Daoy (cell line): Measurements from ENCODE around the gene PIGK.

GRCh38 chr1:76353437-76353742, 278.8 kb downstream of the ST6GALNAC3 start:
- RAMPAGE, long total RNA = no peak

DNA sequence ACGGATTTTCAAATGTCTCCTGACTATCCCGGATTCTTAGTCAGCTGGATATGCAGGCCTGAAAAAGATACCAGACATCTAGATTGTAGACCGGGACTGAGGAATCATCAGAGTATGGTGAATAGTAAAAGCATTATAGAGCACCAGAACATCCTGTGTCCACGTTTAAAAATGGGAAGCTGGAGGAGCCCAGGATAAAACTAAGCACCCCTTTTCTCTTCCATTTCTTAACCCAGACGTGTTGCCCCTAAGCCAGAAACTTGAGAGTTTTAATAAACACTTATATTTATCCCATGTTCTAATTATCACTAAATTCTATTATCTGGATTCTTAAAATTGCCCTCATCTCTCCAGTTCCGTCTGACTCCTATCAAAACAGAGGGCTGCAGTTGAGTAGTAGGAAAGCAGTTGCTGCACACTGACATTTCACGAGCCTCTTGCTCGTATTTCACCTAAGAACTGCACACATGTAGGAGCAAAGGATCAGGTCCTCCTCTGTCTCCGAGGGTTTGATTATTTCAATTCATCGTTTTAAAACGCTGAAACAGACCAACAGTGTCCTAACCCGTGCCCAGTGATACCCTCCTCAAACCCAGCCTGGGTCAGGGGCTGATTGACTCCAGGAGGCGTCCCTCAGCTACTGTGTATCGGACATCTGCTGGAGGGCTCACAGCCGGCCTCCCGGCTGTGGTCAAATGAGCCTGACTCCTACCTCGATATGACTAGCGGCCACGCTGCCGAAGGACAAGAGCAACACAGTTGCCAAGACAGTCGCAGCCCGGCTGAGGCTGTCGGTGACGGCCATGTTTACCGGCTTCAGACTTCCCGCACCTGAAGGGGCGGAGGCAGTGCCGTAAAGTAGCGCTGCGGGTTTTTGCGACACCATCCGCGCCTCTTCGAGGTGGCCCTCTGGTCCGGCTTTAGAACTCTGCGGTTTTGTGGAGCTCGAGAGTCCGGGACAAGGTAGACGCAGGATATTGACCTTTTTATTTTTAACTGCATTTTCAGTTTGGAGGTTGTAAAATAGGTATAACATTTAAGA, at the start of gene PIGK:
PIGK (minus strand) TSS at position 833 of the 1,042 bp plus-strand sequence.
- RAMPAGE, long total RNA = start-site peak on the minus strand centred at position 823 of the sequence, 23 bp wide, 757 and 195 reads in 2 replicates

- RAMPAGE, long total RNA = no peak
Measured at GRCh38 chr1:77282289-77283229, 740 bp downstream of the AK5 start.

- RAMPAGE, long total RNA = no peak
Measured at GRCh38 chr1:77354128-77354657, 72.4 kb downstream of the AK5 start.

GRCh38 chr1:77531749-77532340, 150.6 kb downstream of the ZZZ3 start:
- RAMPAGE, long total RNA = no peak

DNA sequence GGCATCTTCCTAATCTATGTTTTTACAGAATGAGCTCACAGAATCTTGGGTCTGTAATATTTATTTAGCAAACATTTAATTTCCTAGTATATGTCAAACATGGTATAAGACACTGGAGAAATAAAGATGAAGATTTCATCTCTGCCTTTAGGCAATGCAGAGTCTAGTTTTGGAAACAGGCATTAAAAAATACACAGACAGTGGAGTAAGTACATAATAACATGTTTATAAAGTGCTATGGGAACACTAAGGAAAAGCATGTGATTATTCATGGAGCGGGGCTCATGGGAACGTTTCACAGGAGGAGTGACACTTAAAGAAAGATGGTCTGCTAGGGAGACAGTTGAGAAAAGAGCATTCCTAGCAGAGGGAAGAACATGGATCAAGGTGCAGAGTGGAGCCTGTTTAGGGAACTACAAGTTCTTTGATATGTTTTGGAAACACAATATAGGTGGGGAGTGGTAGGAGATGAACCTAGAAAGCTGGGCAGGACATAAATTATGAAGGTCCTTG, 52.9 kb downstream of the MIGA1 start:
- RAMPAGE, long total RNA = no peak

- RAMPAGE, long total RNA = no peak
Measured at GRCh38 chr1:77889650-77890246, 1.3 kb downstream of the NEXN start.

- RAMPAGE, long total RNA = no peak
Measured at GRCh38 chr1:77929131-77929543, 40.7 kb downstream of the NEXN start.

DNA sequence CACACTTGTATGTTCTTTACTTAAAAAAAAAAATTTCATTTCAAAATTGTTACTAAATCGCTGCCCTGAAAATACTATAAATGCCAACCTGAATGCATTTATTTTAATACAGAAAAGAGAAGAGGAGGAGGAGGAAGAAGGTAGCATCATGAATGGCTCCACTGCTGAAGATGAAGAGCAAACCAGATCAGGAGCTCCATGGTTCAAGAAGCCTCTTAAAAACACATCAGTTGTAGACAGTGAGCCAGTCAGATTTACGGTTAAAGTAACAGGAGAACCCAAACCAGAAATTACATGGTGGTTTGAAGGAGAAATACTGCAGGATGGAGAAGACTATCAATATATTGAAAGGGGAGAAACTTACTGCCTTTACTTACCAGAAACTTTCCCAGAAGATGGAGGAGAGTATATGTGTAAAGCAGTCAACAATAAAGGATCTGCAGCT, 36.5 kb downstream of the FUBP1 start:
- RAMPAGE, long total RNA = no peak

GRCh38 chr1:77948056-77948913, 30.6 kb downstream of the FUBP1 start:
- RAMPAGE, long total RNA = no peak

- RAMPAGE, long total RNA = no peak
Measured at GRCh38 chr1:77958345-77958808, 20.5 kb downstream of the FUBP1 start.

- RAMPAGE, long total RNA = no peak
Measured at GRCh38 chr1:77969646-77970156, 9.2 kb downstream of the FUBP1 start.

GRCh38 chr1:78121672-78122479, 76.1 kb downstream of the GIPC2 start:
- RAMPAGE, long total RNA = no peak

DNA sequence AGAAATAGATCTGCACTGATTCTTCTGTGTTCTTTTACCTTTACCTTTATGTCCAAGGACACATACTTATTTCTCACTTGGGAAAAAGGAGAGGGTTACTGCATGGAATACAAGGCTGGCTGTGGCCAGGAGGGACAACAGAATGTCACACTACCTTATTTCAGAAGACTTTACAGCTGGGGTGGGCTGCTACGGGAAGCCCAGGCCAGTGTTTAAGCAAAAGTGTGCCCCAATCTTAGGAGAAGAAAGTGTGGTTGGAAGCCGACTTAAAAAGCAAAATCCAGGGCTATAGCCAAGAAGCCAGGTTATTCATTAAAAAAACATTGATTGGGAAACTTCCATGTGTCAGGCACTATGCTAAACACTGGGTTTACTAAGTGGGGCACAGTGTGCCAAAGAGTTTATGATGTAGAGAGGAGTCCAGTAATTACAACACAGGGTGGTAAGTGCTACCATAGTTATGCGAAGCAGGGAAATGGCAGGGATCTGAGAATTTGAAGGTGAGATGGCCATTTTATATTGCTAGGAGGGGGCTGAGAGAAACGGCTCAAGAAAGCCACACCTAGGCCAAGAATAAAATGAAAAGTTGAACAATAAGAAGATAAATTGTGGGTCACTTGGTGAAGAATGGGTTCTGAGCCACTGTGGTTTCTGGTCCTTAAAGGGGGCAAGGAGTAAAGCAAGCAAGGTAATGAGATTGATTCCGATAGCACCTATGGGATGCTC, 177.6 kb downstream of the GIPC2 start:
- RAMPAGE, long total RNA = no peak

DNA sequence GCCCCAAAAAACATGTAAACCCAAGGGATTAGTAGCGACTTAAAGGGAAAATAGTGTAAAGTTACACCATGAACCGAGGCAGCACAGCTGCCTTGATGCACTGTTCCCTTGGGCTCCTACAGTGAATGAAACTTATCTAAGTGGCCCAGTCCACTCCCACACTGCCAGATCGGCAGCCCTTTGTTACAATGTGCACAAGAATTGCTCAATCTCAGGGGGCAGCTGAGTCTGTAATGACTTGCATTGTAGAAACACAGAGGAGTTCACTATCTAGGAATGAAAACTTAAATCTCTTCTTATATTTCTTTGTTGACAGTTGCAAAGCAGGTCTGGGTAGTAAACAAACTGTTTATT, 120.7 kb upstream of the ADGRL2 start:
- RAMPAGE, long total RNA = no peak

- RAMPAGE, long total RNA = no peak
Measured at GRCh38 chr1:81820844-81821286, 20.1 kb downstream of the ADGRL2 start.

GRCh38 chr1:82837851-82838213, 1037.1 kb downstream of the ADGRL2 start:
- RAMPAGE, long total RNA = no peak

DNA sequence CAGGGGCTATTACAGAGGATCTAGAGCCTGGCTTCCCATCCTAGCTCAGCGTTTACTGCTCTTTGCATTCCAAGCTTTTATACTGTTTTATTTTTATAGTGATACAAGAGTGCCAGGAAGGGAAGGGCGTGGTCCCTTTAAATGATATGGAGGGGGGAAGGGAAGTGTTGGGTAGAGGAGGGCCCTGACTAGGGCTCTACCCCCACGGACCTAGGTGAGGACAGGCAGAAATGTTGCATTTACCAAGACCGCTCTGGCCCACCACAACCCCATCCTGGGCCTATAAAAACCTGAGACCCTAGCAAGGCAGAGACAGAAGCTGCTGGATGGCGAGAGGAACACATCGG, 1026.0 kb downstream of the TTLL7 start:
- RAMPAGE, long total RNA = no peak

GRCh38 chr1:83746200-83746670, 252.7 kb downstream of the TTLL7 start:
- RAMPAGE, long total RNA = no peak

DNA sequence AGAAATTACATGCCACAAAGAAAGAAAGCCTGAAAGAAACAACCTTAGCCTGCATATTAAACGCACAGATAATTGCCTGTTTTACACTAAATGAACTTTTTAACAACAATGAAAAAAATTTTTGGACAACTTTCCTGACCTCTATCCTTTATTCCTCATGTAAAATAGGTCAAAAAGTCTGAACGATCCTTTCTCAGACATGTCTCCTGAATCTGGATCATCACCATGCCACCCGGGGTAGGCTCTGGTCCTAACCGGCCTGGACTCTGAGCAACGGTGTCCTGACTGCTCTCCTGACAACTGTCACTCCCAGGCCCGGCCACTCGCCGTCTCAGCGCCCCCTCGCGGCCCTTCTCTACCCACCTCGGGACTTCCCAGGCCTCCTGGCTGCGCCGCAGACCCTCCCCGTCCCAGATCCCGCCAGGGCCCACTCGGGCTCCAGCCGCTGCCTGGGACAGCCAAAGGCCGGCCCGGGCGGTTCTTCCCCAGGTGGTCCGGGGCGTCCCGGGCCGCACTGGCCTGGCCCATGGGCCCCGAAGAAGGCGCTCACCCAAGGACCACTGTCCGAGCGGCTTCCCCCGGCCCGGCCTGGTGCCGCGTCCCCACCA, 138.6 kb downstream of the TTLL7 start:
- RAMPAGE, long total RNA = no peak